Sternocleidomastoid (tissue), 1 donor: ENCODE results near the genes EHD1 and SYVN1.

- PRO-cap = no peak
Measured at GRCh38 chr11:64846843-64847800, 2.7 kb upstream of the CDC42BPG start.

DNA sequence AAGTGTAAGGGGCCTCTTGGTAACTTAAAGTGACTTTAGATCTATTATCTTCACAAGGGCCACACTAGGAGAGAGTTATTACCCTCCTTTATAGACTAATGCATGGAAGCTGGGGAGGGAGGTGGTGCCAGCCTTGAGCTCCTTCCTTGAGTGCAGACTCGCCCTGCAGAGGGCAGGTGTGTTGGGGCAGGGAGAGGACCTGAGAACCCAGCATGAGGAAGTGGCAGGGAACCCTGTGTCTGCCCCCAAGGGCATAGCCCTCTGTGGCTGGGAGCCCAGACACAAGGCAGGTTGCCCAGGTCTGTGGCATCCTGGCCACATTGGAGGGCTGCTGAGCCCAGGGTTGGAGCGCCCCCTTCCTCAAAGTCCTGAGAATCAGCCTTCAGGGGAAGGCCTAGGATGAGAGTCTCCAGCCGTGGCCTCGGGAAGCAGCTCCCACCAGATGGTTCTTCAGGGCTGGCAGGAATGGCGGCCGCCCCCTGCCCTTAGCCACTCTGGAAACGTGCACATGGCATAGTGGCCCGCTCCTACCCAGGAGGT lies 4.3 kb upstream of the CDC42BPG start:
- PRO-cap = no peak

GRCh38 chr11:64854214-64855373 lies 10.1 kb upstream of the CDC42BPG start:
- PRO-cap = no peak

DNA sequence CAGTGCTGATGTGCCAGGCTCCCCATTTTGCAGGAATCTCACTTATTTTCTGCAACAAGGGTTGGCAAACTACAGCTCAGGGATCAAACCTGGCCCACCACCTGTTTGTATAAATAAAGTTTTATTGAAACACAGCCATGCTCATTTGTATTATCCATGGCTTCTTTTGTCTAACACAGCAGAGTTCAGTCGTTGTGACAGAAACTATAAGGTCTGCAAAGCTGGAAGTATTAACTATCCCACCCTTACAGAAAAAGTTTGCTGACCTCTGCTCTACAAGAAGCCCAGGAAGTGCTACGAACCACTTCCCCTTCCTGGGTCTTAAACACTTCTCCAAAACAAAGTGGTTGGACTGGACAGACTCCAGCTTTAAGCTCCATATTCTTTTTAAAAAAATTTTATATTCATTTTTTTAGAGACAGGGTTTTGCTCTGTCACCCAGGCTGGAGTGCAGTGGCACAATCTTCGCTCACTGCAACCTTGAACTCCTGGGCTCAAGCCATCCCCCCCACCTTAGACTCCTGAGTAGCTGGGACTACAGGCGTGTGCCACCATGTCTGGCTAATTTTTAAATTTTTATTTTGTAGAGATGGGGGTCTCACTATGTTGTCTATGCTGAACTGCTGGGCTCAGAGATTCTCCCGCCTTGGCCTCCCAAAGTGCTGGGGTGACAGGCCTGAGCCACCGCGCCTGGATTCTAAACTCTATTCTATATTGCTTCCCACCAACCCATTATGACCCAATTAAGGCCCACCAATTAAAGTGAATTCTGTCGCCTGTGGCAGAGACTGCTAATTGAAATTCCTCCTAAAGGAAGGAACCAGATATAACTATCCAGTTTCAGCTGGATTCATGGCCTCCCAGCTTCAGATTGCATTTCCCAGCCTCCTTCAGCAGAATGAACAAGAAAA lies 16.7 kb downstream of the EHD1 start:
- PRO-cap = no peak

DNA sequence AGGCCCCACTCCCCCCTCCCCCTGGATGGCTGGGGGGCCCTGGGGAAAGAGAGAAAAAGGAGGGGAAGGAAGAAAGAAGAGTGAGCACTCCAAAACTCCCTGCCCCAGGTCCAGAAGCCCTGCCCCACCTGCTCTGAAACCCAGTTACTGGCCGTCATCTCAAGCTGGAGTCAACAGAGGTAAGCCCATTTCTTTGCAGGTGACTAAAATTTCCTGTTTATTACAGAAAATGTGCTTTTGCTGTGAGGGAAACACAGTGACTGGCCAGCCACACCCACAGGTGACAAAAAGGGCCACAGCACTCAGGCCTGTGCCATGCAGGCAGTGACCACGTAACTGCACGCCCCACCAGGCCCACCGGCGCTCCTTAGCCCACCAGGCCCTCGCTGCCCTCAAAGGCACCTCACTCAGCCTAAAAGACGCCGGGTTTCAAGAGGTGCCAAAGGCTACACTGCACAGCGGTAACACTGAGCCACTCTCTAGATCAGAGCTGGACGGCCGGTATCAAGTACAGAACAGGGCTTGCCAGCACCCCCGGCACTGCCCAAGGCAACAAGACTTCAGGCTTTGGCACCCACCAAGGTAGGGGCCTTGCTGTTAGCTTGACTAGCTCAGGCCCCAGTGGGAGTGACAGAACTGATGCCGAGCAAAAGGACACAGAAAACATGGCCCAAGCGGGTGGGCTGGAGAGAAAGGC lies 13.4 kb downstream of the EHD1 start:
- PRO-cap = unidirectional peak, plus-strand start at position 54 of the sequence

DNA sequence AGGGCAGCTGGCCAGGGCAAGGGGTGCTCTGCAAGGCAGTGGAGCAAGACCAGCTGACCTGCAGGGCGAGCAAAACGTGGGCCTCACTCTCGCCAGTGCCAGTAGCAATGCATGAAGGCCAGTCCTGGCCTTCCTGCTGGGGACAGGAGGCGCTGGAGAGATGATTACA lies 2.8 kb downstream of the EHD1 start:
- PRO-cap = no peak

DNA sequence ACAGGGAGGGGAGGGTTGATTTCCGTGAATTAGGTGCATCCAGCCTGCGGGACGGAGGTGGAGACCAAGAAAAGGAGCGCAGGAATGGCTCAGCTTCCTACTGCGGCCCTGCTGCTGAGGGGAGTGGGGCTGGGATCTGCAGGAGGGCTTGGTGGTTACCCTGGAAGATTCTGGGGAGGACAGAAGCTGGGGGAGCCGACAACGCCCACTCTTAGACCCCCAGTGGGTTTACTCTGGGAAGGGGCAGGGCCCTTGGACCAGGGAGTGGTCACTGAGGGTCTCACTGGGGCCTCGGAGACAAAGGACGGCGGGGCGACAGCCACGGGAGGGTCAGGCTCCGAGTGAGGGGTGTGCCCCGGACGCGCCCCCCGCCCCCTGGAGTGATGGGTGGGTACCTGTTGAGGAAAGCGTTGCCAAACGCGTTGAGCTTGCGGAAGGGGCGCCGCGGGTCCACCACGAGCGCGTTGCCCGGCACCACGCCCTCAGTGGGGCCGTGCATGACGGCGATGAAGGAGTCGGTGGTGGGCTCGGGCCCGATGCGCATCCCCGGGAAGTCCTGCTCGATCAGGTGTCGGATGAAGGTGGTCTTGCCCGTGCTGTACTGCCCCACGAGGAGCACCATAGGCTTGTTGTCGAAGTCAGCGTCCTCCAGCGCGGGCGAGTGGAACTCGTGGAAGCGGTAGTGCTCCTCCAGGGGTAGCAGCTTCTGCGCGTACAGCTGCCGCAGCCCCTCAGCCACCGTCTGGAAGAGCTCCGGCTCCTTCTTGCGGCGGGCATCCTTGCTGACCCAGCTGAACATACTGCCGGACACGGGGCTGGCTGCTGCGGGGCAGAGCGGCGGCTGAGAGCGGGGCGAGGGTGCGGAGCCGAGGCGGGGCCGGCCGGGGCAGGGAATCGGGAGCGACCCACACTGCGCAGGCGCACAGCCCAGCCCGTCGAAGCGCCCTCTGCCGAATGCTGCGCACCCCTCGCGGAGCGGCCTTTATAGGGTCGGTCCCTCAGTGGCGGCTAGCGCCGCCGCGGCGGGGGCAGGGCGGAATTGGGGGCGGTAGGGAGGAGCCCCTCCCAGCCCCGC lies at the start of gene EHD1:
EHD1 (minus strand) TSS at position 956 of the 1,075 bp plus-strand sequence.
- PRO-cap = bidirectional peak, plus-strand start at position 782 of the sequence, minus-strand start at position 744 of the sequence; bidirectional peak, plus-strand start outside the sequence, minus-strand start at position 956 of the sequence

DNA sequence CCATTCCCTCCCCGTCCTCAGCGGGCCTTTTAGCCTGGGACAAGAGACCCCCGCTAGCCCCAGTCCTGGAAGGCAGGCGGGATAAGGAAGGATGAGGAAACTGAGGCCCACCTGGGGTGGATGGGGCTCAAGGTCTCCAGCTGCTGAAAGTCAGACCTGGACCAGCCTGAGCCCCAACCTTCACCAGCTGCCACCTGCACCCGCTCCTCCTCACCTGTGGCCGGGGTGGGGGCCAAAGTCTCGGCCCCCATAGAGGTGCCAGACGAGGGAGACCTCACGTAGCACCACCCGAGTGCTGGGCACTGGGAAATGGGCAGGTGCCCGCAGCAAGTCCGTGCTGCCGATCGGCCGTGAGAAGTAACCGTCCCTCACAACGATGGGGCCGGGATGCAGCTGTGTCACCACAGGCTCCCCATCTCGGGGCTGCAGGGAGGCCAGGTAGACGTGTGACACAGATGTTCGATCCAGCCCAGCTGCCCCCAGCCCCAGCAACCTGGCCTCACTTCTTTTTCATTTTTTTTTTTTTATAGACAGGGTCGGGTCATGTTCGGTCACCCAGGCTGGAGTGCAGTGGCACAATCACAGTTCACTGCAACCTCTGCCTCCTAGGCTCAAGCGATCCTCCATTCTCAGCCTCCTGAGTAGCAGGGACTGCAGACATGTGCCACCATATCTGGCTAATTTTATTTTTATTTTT lies 16.2 kb downstream of the ATG2A start:
- PRO-cap = no peak

DNA sequence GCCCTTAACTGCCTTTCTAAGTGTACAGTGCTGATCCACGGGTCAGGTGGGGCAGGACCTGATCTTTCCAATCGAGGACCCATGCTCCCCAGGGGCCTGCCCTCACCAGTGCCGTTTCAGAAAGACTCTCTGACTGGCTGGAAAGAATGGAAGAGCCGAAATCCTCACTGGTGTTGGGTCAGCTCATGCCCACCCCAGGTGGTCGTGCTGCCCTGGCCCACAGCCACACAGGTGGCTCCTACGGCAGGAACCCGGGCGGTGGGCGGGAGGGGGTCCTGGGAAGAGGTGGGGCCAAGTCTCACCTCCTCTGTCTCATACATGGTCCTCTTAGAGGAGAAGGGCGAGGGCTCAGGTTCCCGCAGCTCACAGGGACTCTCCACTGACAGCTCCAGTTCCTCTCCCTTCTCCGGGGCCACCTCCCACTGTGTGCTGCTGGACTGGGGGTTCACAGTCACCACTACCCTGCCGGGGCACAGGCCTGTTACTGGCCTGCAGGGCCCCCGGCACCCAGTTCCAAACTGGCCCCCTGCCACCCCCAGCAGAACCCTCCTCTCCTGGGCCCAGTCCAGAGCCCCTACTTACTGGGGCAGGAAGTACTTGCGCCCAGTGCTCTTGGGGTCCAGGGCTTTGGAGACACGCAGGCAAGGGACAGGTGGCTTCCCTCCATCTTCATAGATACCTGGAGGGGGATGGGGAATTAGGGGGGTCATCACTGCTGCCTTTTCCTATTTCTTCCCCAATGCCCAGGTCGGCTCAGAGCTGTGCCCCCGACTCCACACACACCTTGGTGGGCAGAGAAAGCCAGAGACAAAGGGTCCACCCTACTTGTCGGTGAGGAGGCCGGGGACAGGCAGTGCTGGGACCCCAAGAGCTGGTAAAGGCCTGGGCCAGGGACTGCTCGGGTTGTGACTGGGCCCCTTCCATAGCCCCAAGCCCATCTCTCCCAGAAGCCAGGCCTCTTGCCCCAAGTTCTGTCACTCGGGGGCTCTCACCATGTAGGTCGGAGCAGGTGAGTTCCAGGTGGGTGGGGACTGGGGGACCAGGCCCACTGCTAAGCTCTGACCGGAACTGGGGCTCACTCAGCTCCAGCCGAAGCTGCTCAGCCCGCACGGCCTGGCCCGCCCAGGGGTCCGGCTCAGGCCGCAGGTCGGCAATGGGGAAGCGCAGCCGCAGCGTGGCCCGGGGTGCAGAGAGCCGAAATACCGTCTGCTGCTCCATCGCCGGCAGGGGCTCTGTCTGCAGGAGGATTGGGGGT lies 7.9 kb downstream of the ATG2A start:
- PRO-cap = no peak

DNA sequence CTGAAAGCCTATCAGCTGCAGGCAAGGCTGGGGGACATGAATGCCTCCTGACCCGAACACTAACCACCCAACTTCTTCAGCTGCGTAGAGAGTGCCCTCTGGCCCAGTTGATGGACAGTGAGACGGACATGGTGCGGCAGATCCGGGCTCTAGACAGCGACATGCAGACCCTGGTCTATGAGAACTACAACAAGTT lies 802 bp downstream of the VPS51 start:
- PRO-cap = no peak

- PRO-cap = bidirectional peak, plus-strand start at chr11:65134565, minus-strand start at chr11:65134495; bidirectional peak, plus-strand start at chr11:65134810, minus-strand start at chr11:65134814
Measured at GRCh38 chr11:65134138-65134929, at the start of gene SYVN1. TSS of gene SYVN1 (minus strand) at chr11:65134519.

GRCh38 chr11:65163708-65164253 lies 6.3 kb upstream of the SPDYC start:
- PRO-cap = no peak

- PRO-cap = no peak
Measured at GRCh38 chr11:65169065-65169703, 849 bp upstream of the SPDYC start.

DNA sequence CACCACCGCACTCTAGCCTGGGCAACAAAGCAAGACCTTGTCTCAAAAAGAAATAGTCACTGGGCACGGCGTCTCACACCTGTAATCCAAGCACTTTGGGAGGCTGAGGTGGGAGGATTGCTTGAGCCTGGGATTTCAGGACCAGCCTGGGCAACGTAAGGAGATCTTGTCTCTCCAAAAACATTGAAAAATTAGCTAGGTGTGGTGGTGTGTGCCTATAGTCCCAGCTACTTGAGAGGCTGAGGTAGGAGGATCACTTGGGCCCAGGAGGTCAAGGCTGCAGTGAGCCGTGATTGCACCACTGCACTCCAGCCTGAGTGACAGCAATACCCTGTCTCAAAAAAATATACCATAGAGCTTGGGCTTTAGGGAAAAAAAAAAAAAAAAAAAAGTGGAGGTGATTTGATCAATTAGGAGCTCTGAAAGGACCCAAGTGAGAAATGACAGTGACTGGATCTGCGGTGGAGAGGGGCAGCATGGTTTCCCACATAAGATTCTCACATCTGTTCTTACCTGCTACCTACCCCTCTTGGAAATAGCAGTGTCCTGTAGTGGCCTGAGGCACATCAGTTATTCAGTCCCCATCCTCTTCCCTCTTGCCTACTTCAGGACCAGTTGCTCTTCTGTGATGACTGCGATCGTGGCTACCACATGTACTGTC lies 6.2 kb upstream of the TIGD3 start:
- PRO-cap = no peak

DNA sequence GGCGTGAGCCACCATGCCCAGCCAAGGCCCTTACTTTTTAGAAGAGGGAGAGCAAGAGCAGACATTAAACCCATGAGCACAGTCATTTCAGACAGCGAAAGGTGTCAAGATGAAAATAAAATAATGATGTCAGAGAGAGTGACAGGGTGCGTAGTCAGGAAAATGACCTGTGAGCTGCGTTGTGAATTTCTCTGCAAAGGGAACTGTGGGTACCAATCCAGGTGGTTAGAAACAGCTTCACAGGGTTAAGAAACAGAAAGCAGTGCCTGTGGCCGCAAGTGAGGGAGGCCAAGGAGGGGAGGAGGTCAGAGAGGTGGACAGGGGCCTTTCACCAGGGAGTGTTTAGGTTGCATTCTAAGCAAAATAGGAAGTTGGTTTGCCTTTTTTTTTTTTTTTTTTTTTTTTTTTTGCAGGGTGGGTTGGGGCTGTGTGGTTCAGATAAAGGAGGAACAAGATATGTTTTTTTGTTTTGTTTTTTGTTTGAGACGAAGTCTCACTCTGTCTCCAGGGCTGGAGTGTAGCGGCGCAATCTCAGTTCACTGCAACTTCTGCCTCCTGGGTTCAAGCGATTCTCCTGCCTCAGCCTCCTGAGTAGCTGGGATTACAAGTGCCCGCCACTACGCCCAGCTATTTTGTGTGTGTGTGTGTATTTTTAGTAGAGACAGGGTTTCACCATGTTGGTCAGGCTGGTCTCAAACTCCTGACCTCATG lies 7.9 kb downstream of the TIGD3 start:
- PRO-cap = no peak

DNA sequence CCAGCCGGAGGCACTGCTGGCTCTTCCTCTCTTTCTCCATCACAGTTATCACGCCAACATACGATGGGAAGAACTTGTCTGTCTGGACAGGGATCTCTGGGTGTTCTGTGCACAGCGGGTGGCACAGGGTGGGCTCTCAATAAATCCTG lies 322 bp upstream of the SLC25A45 start:
- PRO-cap = no peak

GRCh38 chr11:65385015-65385619 lies 1.3 kb upstream of the FRMD8 start:
- PRO-cap = unidirectional peak, plus-strand start at chr11:65385398

DNA sequence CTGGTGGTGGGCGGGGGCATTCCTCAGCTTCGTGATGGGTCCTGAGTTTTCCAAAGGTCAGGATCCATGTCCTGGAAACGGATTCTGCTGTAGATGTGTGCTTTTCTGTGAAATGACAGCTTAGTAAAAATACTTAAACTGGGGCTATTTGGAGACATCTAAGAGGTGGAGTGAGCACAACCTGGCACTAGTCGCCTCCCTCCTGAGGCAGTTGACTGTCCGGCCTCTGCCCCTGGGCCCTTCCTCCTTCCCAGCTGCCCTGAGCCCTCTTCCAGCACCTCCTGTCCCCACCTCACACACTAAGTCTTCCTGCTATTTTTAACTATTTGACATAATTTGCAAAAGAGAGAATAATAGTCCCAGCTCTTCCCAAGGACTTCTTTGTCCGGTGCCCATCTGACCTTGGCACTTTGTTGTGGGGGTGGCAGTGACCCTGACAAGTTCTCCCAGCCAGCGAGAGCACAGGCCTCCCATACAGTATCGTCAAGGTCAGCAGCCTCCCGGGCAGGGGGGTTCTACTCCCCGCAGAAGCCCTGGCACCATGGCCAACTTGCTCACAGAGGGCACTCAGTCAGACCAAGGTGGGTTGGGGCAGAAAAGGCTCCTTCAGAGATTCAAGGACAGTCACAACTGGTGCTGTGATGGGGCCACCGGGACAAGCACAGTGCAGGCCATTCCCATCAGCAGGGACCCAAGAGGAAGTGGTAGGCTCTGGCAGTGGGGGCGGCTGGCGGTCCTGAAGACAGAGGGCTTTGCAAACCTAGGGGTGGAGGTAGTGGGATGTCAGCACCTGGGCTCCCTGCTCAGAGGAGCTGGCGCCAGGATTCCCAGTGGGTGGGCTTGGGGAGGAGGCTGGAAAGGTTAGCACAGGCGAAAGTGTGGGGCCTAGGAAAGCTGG lies 30.6 kb downstream of the FRMD8 start:
- PRO-cap = no peak

DNA sequence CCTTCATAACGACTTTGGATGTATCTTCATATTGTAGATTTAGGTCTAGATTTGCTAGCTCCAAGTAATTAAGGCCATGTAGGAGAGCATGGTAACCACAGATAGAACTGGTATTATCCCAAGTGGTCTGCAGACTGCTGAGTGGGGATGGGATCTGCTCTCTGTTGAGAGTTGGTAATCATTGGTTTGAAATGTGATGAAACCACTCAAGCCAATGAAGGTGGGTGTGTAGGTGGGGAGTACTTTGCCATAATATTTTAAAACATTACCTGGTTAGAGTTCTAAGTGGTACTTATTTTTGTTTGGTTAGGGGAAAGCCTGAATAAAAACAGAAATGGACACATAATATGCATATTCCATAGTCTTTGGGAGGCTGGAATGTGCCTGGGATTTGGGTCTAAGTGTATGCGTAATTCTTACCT lies 40.1 kb downstream of the FRMD8 start:
- PRO-cap = unidirectional peak, plus-strand start at position 135 of the sequence

DNA sequence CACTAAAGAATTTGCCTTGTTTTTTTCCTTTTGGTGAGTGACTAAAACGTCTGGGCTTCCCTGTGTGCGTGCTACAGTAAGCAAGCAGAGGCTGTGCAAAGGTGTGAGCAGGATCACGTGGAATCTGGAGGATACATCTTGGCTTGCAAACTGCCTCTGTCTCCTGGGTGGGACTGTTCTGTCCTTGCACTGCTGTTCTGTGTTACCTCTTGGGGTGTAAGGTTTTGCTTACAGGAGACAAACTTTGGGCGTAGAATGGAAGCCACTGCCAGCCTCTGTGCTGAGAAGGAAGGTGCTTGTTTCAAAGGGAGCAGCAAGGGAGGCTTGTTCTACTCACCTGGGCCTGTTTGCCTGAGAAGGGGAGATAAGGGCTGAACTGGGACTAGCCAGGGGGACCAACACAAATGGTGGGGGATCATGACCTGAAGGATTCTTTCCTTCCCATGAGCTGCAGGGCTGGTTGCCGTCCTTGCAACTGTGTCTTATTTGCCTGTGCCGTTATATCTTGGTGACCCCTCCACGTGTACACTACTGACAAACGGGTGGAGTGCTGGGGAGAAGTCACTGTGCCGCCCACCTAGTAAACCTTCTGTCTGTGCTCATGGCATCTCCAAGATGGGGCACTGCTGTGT lies 40.7 kb downstream of the FRMD8 start:
- PRO-cap = unidirectional peak, plus-strand start at position 243 of the sequence